Neutrophil (primary cell): ENCODE results near the gene MLH1.

DNA sequence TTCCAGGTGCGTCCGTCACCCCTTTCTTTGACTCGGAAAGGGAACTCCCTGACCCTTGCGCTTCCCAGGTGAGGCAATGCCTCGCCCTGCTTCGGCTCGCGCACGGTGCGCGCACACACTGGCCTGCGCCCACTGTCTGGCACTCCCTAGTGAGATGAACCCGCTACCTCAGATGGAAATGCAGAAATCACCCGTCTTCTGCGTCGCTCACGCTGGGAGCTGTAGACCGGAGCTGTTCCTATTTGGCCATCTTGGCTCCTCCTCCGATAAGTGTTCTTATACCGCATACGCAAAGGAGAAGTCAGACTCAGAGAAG lies 620.4 kb downstream of the PDCD6IP start:
- PRO-cap, result no peak

GRCh38 chr3:34493139-34493438 lies 694.7 kb downstream of the PDCD6IP start:
- PRO-cap, result no peak

DNA sequence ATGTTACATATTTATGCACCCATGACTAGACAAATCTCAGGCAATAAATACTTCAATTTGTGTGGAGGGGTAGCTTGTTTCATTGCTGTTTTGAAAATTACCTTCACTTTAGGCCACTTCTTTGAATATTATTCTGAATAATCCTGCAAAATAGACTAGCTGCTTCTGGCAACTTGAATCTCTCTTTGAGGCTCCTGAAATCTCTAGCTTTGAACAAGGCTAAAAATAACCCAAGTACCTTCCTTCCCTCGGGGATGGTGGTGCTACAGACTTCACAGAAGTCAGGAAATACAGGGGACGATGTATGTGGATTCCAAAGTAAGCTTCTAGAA lies 783.3 kb upstream of the ARPP21 start:
- PRO-cap, result no peak

GRCh38 chr3:35528697-35529186 lies 110.6 kb upstream of the ARPP21 start:
- PRO-cap, result no peak

DNA sequence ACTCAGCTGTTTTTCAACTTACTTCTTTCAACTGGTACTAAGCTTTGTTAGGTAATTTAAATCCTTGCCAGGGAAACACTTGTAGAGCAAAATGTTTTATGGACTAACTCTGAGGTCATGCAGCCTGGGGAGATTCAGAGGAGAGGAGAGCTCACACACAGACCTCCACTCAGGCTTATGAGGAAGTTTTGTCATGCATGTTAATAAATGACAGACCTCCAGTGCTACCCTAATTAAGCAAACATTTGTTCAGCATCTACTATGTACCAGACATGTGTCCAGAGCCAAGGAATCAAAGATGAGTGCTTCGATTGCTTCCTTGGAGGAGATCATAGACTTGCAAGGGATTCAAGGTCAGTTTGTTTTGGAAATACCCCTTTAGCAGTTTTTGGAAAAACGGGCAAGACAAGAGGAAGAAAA lies 61.4 kb upstream of the STAC start:
- PRO-cap, result no peak

- PRO-cap, result no peak
Observed at GRCh38 chr3:36380798-36381169, 480 bp downstream of the STAC start.

DNA sequence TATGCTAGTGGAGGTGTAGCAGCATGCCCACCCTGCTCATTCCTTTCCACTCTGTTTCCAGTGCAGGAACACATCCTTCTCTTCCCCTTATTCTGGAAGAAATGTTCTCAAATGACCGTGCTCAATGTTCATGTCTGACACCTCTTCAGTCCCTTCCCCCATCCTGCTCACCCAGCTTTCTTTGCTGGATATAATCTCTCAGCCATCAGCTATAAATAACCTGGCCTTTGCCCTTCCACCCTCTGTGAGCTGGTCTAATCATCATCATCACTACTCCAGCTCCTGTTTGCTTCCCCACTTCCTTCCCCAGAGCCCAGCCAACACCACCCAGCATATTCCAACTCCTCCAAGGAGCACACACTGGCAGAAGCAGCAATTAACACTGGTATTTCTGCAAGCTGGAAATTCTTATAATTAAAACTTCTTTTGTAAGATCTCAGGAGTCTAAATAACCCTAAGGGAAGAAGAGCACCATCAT lies 31.0 kb downstream of the DCLK3 start:
- PRO-cap, result no peak

- PRO-cap, result no peak
Observed at GRCh38 chr3:36856791-36857949, 87.7 kb downstream of the TRANK1 start.

GRCh38 chr3:36993315-36994135 lies at the start of gene MLH1:
Gene MLH1, plus strand, starts transcription at chr3:36993518.
- PRO-cap, result unidirectional peak, plus-strand start at chr3:36993545; unidirectional peak, plus-strand start at chr3:36993816

- PRO-cap, result no peak
Observed at GRCh38 chr3:37016491-37017598, 23.5 kb downstream of the MLH1 start.

DNA sequence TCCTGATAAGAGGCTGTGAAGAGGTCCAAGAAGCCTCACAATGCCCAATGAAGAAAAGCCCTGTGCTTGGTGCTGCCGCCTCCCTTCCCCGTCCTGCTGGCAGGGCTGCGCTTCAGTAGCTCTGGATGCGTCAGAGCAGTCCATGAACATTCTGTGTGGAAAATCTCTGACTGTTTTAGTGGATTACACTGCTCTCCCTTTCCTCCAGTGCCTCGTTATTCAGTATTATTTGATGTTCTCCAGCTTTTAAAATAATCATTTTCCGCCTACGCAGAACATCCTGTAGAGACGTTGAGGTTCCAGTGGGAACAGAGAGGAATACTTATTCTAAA lies 39.7 kb downstream of the MLH1 start:
- PRO-cap, result no peak

DNA sequence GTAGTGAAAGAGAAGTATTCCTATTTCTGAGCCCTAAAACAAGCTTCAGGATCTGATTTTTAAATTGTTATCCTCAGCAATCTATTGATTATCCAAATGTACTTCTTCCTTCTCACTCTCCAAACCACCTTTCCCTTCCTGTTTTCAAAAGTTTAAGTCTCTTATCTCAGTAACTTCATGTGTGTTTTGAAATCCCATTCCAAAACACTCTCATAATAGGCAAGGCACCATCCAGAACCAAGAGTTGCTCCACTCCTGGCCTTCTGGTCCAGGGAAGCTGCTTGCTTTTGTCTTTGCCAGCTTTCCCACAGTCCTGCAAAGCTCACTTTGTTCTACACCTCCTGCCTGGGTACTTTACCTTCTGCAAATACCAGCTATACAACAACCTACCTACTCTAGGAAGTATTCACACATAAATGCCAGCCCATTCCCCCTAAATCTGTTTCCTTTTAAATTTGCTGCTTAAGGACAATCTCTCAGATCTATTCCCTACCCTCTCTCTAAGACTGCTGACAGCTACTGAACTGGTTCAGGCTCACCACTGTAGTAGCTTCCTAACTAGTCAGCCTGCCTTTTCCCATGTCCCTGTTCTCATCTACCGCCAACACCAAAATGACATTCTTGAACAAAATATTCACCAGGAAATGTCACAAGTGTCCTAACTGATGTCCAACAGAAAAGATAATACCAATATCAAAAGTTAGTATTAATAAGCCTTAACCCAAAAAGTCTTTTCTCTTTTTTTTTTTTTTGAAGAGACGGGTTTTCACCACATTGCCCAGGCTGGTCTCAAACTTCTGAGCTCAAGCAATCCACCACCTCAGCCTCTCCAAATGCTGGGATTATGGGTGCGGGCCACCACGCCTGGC lies 63.7 kb downstream of the MLH1 start:
- PRO-cap, result no peak

DNA sequence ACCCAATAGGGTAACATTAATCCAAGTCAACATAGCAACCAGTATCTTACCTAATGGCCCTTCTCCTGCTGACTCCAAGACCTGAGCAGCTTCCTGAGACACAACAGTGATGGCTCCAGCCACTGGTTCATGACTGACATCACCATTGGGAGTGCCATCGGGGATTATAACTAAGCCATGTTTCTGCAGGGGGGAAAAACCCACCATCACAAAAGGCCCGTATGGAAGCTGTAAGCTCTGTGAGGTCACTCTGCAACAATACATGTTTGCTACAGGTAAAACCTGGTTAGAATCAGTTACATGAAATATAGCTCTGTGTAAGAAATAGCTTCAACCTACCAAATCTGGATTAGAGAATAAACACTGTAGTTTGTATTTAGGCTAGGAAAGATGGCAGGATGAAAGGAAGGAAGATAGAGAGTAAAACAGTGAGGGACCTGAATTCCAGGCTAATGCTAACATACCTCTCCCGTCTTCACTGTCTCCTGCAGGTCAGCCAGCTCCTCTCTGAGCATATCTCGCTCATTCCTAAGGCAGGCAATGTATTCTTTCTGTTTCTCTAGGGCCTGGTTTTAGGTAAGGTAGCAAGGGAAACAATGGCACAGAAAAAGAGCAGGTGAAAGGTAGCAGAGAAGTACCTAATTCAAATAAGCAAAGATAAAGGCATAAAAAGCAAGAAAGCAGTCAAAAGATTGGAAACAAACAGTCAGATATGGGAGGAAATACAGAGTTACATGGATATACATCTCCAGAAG lies 72.6 kb downstream of the MLH1 start:
- PRO-cap, result no peak

GRCh38 chr3:37127329-37127815 lies 47.0 kb downstream of the LRRFIP2 start:
- PRO-cap, result no peak

GRCh38 chr3:37228711-37229118 lies 14.4 kb upstream of the GOLGA4 start:
- PRO-cap, result no peak

- PRO-cap, result no peak
Observed at GRCh38 chr3:37330200-37330968, 87.3 kb downstream of the GOLGA4 start.

GRCh38 chr3:37442041-37442585 lies 9.8 kb upstream of the ITGA9 start:
- PRO-cap, result no peak

GRCh38 chr3:37458366-37458936 lies 6.5 kb downstream of the ITGA9 start:
- PRO-cap, result no peak

- PRO-cap, result no peak
Observed at GRCh38 chr3:37467270-37467632, 15.3 kb downstream of the ITGA9 start.

DNA sequence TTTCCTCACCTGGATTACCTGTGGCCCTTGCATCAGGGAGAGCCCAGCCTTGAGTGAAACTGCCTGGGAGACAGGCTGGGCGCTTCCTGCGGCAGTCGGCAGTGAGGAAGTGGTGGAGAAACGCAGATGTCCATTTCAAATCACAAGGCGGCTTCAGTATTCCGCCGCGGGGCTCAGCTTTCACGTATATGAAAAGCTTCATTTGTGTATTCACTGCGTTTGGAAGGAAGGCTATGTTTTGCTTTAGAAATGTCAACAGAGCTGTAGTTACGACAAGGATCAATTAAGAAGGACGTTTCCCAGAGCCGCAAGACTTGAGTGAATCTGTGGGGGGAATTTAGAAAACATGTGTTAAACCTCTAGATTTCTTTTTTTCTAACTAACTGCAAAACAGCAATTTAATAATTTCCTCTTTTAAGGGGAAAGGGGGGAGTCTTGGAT lies 167.3 kb upstream of the CTDSPL start:
- PRO-cap, result no peak